ENCODE data around the genes EPB41L4A and SRP19.

- RRBS: 16% methylated on average over 3 of the region's 15 CpGs
Measured at GRCh38 chr5:107669173-107669464, 1.6 kb downstream of the EFNA5 start.

DNA sequence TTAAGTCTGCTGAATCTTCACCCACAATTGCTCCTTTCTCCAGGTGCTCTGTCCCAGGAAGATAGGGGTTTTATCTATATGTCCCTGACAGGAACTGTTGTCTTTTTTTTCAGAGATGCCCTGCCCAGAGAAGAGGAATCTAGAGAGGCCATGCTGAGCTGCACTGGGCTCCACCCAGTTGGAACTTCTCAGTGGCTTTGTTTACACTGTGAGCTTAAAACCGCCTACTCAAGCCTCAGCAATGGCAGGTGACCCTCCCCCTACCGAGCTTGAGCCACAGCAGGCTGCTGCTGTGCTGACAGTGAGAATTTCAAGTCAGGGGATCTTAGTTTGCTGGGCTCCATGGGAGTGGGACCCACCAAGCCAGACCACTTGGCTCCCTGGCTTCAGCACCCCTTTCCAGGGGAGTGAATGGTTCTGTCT is 169.0 kb downstream of the FBXL17 start:
- RRBS: no CpG with 5 or more reads among the region's 2 CpGs

GRCh38 chr5:108364704-108365170 is 17.2 kb downstream of the FBXL17 start:
- RRBS: no CpG with 5 or more reads among the region's 6 CpGs

GRCh38 chr5:108378279-108378857 is 3.5 kb downstream of the FBXL17 start:
- RRBS: no CpG with 5 or more reads among the region's 10 CpGs

- RRBS: no CpG with 5 or more reads among the region's 4 CpGs
Measured at GRCh38 chr5:109394229-109394603, 15.6 kb downstream of the PJA2 start.

GRCh38 chr5:109743826-109744088 is 54.0 kb downstream of the MAN2A1 start:
- RRBS: no CpG with 5 or more reads among the region's 3 CpGs

GRCh38 chr5:109774517-109775044 is 84.9 kb downstream of the MAN2A1 start:
- RRBS: no CpG with 5 or more reads among the region's 6 CpGs

- RRBS: no CpG with 5 or more reads among the region's 3 CpGs
Measured at GRCh38 chr5:110413020-110413445, 313.4 kb downstream of the TMEM232 start.

- RRBS: no CpG with 5 or more reads among the region's 1 CpG
Measured at GRCh38 chr5:110495554-110496028, 230.9 kb downstream of the TMEM232 start.

- RRBS: no CpG with 5 or more reads among the region's 1 CpG
Measured at GRCh38 chr5:111230991-111231429, 6.8 kb downstream of the CAMK4 start.

GRCh38 chr5:111680615-111681507 is 76.1 kb downstream of the NREP start:
- RRBS: no CpG with 5 or more reads among the region's 8 CpGs

- RRBS: no CpG with 5 or more reads among the region's 2 CpGs
Measured at GRCh38 chr5:111930281-111930705, 173.3 kb upstream of the NREP start.

GRCh38 chr5:112418958-112419359 is at the start of gene EPB41L4A:
TSS of gene EPB41L4A (minus strand) at chr5:112419277.
- RRBS: 2% methylated on average over 2 of the region's 49 CpGs

GRCh38 chr5:112817721-112818148 is 43.4 kb upstream of the SRP19 start:
- RRBS: no CpG with 5 or more reads among the region's 5 CpGs

- RRBS: 2% methylated on average over 21 of the region's 59 CpGs
Measured at GRCh38 chr5:112860808-112861890, at the start of gene SRP19. TSS of gene SRP19 (plus strand) at chr5:112861287.

DNA sequence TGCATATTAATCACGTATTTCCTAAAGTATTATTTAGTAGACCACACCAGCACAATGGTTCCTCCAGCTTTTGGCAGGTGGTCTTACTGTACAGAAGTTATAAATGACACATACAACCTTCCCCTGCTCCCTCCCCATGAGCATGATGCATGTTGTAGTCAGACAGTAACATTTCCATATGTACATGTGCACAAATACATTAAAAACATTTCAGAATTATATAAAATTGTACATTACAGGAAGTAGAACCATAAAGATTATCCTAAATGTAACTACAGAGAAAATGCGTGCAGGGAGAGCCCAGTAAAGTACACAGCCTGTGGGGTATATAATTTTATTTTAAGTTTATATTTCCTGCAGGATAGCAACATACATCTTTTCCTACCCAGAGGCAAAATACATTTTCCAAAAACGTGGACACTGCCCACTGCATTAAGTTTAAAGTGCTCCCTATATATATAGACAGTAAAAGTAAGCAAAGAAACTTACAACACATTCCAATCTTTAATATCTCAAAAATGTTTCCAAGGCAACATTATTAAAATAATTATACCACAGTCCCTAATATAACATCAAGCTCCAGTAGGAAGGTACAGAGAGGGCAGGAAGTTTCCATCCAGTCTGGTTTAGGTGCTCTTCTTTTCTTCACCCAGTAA is 17.2 kb downstream of the SRP19 start:
- RRBS: no CpG with 5 or more reads among the region's 3 CpGs

DNA sequence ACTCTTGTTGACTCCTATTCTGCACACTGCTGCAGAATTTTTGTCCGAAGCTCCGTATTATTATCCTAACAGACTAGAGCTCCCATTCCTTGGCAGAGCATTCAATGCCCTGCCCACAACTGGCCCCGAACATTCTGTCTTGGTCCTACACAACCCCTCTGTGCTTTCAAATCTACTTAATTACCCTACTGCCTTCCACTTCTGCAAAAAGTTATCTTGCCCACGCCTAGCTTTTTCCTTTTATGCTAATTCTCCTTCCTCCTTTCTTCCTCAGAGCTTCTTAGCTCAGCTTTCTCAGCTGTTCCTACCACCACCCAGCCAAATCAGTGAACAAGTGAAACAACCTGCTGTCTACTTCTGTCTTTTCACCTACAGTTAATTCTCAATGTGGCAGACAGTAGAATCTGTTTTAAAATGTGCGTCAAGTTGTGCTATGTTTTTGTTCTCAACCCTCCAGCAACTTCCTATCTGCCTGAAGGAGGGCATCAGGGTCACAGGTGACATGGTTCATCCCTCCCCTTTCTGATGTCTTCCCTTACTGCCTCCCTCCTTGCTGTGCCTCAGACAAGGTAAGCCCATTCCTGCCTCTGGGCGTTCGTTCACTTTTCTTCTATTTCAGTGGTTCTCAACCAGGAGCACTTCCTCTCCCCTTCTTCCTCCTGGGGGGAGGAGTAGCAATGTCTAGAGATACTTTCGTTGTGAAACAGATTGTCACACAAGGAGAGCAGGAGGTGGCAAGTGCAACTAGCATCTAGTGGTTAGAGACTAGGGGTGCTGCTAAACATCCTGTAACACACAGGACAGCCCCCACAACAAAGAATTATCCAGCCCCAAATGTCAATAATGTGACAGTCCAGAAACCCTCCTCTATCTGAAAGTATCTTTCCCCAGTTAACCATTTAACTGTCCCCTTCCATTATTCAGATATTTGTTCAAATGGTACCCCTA is 1.3 kb upstream of the REEP5 start:
- RRBS: no CpG with 5 or more reads among the region's 8 CpGs

- RRBS: no CpG with 5 or more reads among the region's 17 CpGs
Measured at GRCh38 chr5:113026298-113027605, 50.2 kb downstream of the DCP2 start.